Heart left ventricle (tissue), 7 donors: ENCODE results near the genes C12orf4, KCNA5 and TAPBPL.

DNA sequence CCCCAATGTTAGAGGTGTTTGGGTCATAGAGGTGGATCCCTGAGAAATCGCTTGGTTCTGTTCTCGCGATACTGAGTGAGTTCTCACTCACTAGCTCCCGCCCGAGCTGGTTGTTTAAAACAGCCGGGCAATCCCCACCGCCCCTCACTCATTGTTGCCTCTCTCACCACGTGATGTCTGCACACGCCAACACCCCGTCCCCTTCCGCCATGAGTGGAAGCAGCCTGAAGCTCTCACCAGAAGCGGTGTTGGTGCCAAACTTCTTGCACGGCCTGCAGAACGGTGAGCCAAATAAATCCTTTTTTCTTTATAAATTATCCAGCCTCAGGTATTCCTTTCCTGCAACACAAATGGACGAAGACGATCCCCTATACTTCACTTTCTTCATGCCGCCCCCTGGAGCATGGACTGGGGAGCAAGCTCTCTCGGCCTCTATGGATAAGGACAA lies 45.4 kb upstream of the CCND2 start:
- PRO-cap, 6 experiments = no peak in any of the 6 experiments
- RAMPAGE, long total RNA, 2 experiments = no peak in any of the 2 experiments
- RRBS = no CpG with 5 or more reads among the region's 18 CpGs

DNA sequence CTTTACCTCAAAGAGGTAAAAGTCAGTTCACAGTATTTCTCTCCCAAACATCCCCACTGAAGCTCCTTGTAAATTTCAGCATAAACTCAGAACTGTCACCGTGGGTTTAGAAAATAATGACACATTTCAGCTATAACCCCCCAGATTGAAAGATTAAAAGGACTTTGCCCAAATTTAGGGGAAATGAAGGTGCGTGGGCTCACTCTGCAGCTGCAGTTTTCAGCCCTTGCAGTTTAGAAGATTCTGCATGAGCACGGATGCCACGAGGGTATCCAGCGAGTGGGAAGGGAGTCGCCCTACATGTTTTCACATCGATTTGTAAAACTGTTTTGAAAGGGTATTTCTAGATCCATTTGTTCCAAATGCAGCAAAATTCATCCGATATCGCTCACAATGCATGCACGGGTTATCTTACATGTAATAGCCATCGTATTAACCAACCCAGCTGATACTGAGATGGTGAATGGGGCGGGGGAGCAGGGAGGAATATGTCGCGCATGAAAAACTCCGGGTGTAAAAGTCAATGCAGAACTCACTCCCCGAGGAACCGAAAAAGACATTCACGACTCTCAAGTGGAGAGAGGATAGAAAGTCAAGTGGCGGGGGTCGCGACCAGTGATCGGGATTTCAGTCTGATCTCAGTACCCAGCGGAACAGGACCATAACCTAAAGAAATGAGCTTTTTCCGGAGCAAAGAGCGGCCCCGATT lies 5.0 kb upstream of the CCND2 start:
- PRO-cap, 6 experiments = peak in 2 of 6 experiments; most common plus-strand start position 462 of the sequence (in 2)
- RAMPAGE, long total RNA, 2 experiments = no peak in any of the 2 experiments
- RRBS = 5% methylated on average over 5 of the region's 26 CpGs

GRCh38 chr12:4280335-4280716 lies 6.8 kb downstream of the CCND2 start:
- PRO-cap, 6 experiments = peak in 2 of 6 experiments; most common plus-strand start chr12:4280588 (in 1); most common minus-strand start chr12:4280389 (in 2)
- RAMPAGE, long total RNA, 2 experiments = no peak in any of the 2 experiments
- RRBS = no CpG with 5 or more reads among the region's 8 CpGs

DNA sequence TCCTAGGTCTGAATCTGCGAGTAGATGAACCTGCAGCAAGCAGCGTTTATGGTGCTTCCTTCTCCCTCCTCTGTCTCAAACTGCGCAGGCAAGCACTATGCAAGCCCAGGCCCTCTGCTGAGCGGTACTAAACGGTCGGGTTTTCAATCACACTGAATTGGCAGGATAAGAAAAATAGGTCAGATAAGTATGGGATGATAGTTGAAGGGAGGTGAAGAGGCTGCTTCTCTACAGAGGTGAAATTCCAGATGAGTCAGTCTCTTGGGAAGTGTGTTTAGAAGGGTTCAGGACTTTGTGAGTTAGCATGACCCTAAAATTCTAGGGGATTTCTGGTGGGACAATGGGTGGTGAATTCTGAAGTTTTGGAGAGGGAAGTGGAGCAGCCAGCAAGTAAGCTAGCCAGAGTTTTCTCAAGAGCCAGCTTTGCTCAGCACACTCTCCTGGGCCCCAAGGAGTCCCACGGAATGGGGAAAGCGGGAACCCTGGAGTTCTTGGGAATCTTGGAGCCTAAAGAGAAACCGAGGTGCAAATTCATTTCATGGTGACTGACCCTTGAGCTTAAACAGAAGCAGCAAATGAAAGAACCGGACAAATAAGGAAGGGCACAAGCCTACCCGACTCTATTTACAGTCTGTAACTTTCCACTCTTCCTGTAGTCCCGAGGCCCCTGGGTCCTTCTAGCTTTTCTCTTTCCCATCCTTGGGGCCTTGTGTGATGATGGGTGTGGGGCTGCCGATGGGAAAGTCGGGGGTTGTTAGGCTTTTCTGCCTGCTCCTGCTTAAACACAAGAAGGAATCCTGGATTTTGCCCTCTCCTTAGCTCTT lies 18.3 kb upstream of the TIGAR start:
- PRO-cap, 6 experiments = peak in 1 of 6 experiments; most common minus-strand start position 82 of the sequence (in 1)
- RAMPAGE, long total RNA, 2 experiments = start-site peak on the plus strand in 1 of 2 experiments, centred at position 317 of the sequence, 213 reads per replicate
- RRBS = no CpG with 5 or more reads among the region's 14 CpGs

DNA sequence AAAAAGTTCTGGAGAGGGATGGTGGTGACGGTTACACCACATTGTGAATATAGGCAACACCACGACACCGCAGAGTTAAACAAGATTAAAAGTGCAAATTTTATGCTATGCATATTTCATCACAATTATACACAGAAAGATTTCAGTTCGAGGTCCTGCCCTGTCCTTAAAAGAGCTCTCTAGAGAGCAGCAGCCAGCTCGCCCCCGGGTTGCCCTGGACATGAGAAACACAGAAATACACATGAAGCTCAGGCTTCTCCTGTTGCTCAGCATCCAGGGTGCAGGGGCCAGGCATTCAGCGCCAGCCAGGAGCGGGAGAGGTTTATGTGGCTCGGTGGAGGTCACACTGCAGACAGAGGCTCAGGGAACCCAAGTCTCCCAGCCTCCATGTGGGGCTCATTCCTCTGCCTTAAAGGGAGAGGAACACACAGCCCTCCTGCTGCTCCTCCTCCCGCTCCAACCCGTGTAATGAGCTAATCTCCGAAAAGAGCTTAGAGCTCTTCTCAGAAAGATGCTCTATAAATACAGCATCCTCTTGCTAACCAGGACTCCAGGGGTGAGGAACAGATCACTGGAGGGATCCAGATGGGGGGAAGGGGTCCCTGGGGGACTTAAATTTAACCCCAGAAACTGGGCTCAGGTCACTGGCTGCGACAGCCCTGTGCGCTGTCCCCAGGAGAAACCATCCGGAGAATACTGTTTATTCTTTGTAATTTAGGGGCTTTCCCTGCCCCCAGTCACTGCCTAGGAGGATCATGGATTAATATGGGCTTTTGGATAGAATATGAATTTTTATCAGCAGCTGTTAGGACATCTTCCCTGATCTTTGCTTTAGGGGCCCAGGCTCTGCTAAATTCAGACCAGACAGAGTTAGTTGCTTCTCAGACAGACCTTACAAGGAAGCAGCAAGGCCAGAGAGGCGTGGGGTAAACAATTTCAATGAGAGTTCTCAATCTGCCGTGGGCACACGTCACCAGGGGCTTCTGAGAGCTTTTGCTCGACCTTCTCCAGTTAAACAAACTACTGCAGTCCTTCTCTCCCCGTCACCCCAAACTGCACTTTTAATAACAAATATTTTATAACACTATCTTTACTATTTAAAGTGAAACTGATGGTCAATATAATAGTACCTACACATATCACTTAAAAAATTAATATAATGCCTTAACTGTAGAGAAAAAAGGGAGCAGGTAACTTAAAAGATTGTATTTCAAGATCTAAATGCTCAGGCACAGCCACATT lies 28.0 kb downstream of the FGF6 start:
- PRO-cap, 6 experiments = peak in 1 of 6 experiments; most common plus-strand start position 533 of the sequence (in 1); most common minus-strand start position 470 of the sequence (in 1)
- RAMPAGE, long total RNA, 2 experiments = no peak in any of the 2 experiments
- RRBS = no CpG with 5 or more reads among the region's 20 CpGs

DNA sequence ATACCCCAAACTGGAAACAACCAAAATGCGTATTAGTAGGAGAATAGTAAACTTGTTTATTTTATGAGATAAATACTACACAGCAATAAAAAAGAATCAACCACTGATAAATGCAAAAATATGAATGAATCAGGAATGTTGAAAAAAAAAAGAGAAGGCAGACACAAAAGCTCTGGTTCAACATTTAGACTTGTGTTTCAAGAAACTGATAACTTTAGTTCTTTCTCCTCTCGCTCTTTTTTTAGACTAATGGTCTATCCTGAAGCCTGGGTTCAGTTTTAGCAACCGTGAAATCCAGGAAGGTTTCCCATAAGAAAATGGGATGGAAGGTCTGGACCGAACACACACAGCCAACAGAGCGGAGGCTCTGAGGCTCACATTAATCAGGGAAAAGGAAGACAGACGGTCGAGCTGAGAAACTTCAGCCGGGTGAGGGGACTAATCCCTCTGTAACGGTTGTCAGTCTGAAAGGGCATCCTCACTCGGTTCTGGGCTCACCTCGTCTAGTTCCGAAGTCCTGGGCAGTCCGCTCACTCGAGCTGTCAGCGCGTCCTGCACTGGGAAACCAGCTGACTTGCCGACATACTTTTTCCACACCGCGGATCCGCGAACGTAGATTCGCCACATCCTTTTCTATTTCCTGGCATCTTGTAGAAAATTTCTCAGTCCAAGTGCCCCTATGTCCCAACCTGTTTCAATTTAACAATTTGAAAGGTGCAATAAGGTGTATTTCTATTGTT lies at the start of gene C12orf4:
C12orf4 (minus strand) TSS at position 559 of the 740 bp plus-strand sequence.
- PRO-cap, 6 experiments = peak in 6 of 6 experiments; most common minus-strand start position 554 of the sequence (in 5)
- RAMPAGE, long total RNA, 2 experiments = start-site peak on the minus strand in 1 of 2 experiments, centred at position 581 of the sequence, 30 reads per replicate
- RRBS = no CpG with 5 or more reads among the region's 23 CpGs

GRCh38 chr12:4647895-4648420 lies 893 bp downstream of the AKAP3 start:
- PRO-cap, 6 experiments = no peak in any of the 6 experiments
- RAMPAGE, long total RNA, 2 experiments = no peak in any of the 2 experiments
- RRBS = no CpG with 5 or more reads among the region's 4 CpGs

DNA sequence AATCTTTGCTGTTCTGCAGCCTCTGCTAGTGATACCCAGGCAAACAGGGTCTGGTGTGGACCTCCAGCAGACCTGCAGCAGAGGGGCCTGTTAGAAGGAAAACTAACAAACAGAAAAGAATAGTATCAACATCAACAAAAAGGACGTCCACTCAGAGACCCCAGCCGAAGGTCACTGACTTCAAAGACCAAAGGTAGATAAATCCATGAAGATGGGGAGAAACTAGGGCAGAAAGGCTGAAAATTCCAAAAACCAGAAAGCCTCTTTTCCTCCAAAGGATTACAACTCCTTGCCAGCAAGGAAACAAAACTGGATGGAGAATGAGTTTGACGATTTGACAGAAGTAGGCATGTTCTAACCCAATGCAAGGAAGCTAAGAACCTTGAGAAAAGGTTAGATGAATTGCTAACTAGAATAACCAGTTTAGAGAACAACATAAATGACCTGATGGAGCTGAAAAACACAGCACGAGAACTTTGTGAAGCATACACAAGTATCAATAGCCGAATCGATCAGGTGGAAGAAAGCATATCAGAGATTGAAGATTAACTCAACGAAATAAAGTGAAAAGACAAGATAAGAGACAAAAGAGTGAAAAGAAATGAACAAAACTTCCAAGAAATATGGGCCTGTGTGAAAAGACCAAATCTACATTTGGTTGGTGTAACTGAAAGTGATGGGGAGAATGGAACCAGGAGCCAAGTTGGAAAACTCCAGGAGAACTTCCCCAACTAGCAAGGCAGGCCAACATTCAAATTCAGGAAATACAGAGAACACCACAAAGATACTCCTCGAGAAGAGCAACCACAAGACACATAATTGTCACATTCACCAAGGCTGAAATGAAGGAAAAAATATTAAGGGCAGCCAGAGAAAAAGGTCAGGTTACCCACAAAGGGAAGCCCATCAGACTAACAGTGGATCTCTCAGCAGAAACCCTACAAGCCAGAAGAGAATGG lies 24.4 kb downstream of the NDUFA9 start:
- PRO-cap, 6 experiments = no peak in any of the 6 experiments
- RAMPAGE, long total RNA, 2 experiments = no peak in any of the 2 experiments
- RRBS = no CpG with 5 or more reads among the region's 8 CpGs

- PRO-cap, 6 experiments = peak in 6 of 6 experiments; most common plus-strand start chr12:5044033 (in 5); most common minus-strand start chr12:5043705 (in 1)
- RAMPAGE, long total RNA, 2 experiments = no peak in any of the 2 experiments
- RRBS = 2% methylated on average over 19 of the region's 52 CpGs
Measured at GRCh38 chr12:5043452-5044243, at the start of gene KCNA5. KCNA5 (plus strand) TSS chr12:5043879.

DNA sequence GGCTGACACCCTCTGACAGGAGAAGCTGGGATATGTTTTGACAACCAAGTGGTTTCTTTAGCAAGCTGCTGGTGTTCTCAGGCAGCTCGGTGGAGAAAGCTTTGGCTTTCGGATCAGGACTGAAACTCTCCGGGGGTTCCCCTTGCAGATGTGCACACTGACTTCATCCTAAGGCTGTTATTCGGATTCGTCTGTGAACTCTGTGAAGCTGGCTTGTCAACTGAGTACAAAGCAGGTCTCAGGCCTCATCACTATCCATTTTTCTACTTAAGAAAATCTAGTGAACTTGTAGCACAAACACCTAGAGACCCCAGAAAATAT lies 15.8 kb downstream of the KCNA5 start:
- PRO-cap, 6 experiments = peak in 4 of 6 experiments; most common plus-strand start position 84 of the sequence (in 4)
- RAMPAGE, long total RNA, 2 experiments = no peak in any of the 2 experiments
- RRBS = no CpG with 5 or more reads among the region's 5 CpGs

- PRO-cap, 6 experiments = no peak in any of the 6 experiments
- RAMPAGE, long total RNA, 2 experiments = no peak in any of the 2 experiments
- RRBS = no CpG with 5 or more reads among the region's 8 CpGs
Measured at GRCh38 chr12:5309499-5310230, 122.2 kb upstream of the NTF3 start.

GRCh38 chr12:5391624-5391849 lies 40.4 kb upstream of the NTF3 start:
- PRO-cap, 6 experiments = no peak in any of the 6 experiments
- RAMPAGE, long total RNA, 2 experiments = no peak in any of the 2 experiments

- PRO-cap, 6 experiments = peak in 2 of 6 experiments; most common plus-strand start chr12:5433017 (in 1); most common minus-strand start chr12:5432912 (in 1)
- RAMPAGE, long total RNA, 2 experiments = no peak in any of the 2 experiments
- RRBS = 2% methylated on average over 16 of the region's 27 CpGs
Measured at GRCh38 chr12:5432691-5433089, 782 bp downstream of the NTF3 start.

DNA sequence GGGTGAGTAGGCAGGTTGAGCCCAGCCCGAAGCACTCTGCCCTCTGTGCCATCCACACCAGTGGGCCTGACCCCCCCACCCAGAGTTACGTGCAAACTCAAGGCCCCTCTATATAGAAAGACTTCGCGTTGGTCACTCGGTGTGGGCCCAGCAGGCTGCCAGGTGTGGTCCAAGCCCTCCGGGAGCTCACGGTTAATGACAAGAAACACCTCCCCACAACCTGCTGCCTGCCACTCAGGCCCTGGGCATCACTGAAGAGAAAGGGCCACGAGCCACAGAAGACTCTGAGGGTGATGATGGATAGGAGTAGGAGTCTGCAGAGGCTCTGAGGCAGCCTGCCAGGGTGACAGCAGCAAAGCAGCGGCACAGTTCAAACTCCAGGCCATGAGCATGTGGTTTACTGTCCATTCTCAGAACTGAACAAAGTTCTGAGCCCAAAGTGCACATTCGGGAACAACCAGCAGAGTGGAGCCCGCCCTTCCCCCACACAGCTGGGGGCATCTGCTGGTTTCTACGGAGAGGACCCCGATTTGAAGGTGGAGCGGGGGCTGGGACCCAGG lies 66.0 kb downstream of the VWF start:
- PRO-cap, 6 experiments = no peak in any of the 6 experiments
- RAMPAGE, long total RNA, 2 experiments = no peak in any of the 2 experiments
- RRBS = no CpG with 5 or more reads among the region's 14 CpGs

DNA sequence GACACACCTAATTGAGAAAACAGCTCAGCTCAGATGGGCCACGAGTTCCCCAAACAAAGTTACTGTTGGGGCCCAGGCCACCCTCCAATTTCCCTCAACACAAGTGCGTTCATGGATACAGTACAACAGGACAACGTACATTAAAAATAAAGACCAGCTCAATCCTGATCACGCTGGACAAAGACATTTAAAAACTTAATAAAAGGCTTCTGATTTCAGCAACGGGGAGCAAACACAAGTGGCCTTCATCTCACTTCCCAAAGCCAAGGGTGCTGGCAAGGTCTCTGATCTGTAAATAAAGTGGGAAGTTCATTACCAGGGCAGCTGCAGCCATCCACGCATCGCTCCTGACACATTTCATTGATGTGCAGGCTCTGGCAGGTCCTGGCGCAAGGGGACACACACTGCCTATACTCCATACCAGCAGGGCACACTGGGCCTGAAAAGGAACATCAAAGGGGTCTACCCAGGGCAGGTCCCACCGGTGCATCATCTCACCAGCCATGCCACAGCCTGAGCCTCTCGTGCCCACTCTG lies 51.1 kb downstream of the VWF start:
- PRO-cap, 6 experiments = no peak in any of the 6 experiments
- RAMPAGE, long total RNA, 2 experiments = no peak in any of the 2 experiments
- RRBS = no CpG with 5 or more reads among the region's 10 CpGs

DNA sequence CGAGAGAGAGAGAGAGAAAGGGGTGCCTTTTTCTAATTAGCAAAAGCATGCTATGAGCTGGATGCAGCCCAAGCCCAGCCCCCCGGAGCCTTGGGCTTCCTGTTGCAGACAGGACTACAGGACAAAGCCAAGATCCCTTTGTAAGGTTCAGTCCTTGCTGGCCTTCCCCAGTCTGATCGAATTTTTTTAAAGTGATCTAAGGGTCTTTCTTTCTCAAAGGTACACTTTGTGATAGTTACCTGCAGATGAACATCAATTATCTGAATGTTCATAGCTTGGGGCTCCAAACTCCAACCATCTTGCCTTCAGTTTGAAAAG lies 36.0 kb downstream of the VWF start:
- PRO-cap, 6 experiments = peak in 2 of 6 experiments; most common plus-strand start position 124 of the sequence (in 2)
- RAMPAGE, long total RNA, 2 experiments = no peak in any of the 2 experiments
- RRBS = no CpG with 5 or more reads among the region's 3 CpGs

- PRO-cap, 6 experiments = peak in 1 of 6 experiments; most common plus-strand start chr12:6093362 (in 1); most common minus-strand start chr12:6093268 (in 1)
- RAMPAGE, long total RNA, 2 experiments = no peak in any of the 2 experiments
- RRBS = no CpG with 5 or more reads among the region's 10 CpGs
Measured at GRCh38 chr12:6092648-6093646, 31.5 kb downstream of the VWF start.

DNA sequence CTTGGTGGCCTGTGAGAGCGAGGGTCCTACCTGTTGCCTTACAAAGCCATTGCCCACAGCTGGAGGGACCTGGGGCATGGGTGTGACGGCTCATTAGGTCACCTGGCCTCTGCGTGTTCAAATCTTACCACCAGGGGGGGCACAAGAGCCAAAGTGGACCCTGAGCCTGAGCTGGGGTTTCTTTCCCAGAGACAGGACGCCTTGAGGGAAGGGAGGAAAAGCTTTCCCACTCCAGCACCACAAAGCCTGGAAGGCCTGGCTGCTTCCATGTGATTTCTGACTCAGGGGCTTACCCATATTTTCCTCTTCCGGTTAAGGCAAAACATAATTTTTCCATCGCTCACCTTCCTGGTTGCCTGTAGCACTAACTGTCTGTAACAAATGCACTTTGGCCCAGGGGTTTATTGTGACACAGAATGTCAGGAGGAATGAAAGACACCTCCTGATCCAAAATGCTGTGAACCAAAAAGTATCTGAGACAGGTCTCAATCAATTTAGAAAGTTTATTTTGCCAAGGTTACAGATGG lies 4.4 kb upstream of the CD9 start:
- PRO-cap, 6 experiments = peak in 1 of 6 experiments; most common plus-strand start position 404 of the sequence (in 1); most common minus-strand start position 198 of the sequence (in 1)
- RAMPAGE, long total RNA, 2 experiments = no peak in any of the 2 experiments
- RRBS = no CpG with 5 or more reads among the region's 6 CpGs

DNA sequence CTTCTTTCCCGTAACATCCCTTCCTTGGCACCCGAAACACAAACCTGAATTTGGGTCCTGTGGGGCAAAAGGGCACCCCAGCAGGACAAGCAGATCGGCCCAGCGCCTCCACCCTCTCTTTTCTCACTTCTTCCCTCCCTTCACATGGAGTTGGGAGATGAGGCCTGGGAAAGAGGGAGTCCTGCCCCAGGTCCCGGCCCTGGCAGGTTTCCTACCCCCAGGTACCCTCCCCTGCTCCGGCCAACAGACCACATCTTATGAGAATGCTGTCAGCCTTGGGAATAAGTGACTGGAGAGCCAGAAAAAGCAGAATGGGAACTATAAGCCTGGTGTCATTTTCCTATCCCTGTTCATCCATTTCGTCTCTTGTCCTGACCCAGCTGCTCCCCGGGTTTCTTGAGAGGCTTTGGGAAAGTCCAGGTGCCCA lies 13.9 kb downstream of the PLEKHG6 start:
- PRO-cap, 6 experiments = no peak in any of the 6 experiments
- RAMPAGE, long total RNA, 2 experiments = no peak in any of the 2 experiments
- RRBS = no CpG with 5 or more reads among the region's 8 CpGs

- PRO-cap, 6 experiments = peak in 6 of 6 experiments; most common plus-strand start chr12:6452033 (in 4); most common minus-strand start chr12:6452081 (in 4)
- RAMPAGE, long total RNA, 2 experiments = start-site peak on the plus strand in 1 of 2 experiments, at chr12:6452092-6452113 at its widest, 31 reads per replicate
- RRBS = no CpG with 5 or more reads among the region's 11 CpGs
Measured at GRCh38 chr12:6451892-6452237, at the start of gene TAPBPL. TAPBPL (plus strand) TSS chr12:6452042.